Occipital lobe (tissue), 2 donors: ENCODE results near the genes LDHD and ZFP1.

DNA sequence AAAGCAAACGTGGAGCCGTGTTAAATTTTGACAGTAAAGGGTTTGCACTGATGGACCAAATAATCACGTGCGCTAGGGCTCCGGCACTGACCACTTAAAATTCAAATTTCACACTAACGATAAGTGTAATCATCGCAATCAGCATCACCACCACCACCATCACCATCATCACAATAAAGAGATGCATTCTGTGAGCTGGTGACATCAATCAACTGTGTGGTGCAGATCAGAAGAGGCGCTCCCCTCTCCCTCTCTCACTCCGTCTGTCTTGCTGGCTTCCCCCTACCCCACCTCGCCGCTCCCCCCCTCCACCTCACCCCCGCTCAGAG lies 405.9 kb upstream of the PSMD7 start:
- RAMPAGE, long total RNA = no peak

DNA sequence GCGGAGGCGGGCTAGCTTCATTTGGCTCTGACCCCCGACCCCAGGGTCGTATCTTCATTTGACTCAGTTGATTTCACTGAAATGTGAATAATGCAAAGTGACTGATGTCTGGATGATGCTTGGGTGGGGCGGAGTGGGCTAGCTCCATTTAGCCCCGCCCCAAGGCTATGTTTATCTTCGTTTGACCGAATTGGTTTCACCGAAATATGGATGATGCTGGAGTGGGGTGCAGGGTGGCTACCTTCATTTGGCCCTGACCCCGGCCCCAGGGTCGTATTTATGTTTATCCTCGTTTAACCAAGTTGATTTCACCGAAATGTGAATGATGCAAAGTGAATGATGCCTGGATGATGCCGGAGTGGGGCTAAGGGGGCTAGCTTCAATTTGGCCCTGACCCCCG lies 794 bp downstream of the PSMD7 start:
- RAMPAGE, long total RNA = no peak

- RAMPAGE, long total RNA = no peak
Observed at GRCh38 chr16:74325515-74326390, 29.1 kb downstream of the PSMD7 start.

DNA sequence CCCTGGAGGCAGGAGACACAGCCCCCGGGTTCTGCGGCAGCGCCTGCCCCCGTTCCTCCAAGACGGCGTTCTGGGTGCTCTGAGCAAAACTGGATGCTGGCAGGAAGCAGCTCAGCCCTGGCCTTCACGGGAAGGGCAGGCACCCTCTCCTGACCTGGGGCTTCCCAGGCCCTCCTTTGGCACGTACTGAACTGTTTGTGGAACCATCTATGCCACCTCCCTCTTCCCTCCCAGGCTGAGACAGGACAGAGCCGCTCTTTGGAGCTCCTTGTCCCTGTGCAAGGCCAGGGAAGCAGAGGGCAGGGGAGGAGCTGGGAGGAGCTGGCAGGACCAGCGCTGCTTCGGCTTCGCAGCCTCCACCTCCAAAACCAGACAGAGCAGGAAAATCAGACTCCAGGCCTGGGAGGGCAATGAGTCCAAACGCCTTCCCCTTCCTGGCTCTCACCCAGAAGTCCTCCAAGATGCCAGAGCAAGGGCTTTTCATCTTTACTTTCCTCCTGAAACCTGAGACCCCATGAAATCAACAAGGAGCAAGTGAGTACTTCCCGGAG lies 22.4 kb downstream of the NPIPB15 start:
- RAMPAGE, long total RNA = no peak

DNA sequence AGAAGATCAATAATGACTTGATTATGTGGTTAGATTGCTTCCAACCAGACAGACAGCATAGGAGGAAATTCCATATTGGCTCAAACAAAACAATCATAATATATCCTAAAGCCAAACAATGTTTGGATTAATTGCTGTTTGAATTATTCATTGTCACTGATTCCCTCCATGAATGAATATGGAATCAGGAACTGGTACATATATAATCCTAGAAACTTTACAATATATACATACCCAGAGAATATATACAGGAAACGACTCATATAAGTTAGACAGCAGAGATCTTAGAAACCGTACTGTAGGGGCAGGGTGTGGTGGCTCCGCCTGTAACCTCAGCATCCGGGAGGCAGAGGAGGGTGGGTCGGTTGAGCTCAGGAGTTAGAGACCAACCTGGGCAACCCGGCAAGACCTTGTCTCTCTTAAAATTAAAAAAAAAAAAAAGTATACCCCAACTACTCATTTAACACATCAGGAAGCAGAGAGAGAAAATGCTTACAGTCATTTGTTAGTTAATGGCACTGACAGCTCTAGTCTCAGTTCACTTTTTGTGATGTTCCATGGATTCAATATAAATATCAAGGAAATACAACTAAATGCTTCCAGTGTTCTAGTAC lies 5.8 kb downstream of the GLG1 start:
- RAMPAGE, long total RNA = no peak

GRCh38 chr16:74607831-74608235 lies 919 bp upstream of the GLG1 start:
- RAMPAGE, long total RNA = no peak

- RAMPAGE, long total RNA = no peak
Observed at GRCh38 chr16:74622798-74623786, 16.2 kb upstream of the GLG1 start.

- RAMPAGE, long total RNA = no peak
Observed at GRCh38 chr16:74740756-74741348, 33.8 kb downstream of the FA2H start.

GRCh38 chr16:74874198-74874722 lies 99.6 kb upstream of the FA2H start:
- RAMPAGE, long total RNA = no peak

- RAMPAGE, long total RNA = no peak
Observed at GRCh38 chr16:74888586-74888891, 96.4 kb downstream of the WDR59 start.

GRCh38 chr16:74903772-74904326 lies 81.1 kb downstream of the WDR59 start:
- RAMPAGE, long total RNA = no peak

DNA sequence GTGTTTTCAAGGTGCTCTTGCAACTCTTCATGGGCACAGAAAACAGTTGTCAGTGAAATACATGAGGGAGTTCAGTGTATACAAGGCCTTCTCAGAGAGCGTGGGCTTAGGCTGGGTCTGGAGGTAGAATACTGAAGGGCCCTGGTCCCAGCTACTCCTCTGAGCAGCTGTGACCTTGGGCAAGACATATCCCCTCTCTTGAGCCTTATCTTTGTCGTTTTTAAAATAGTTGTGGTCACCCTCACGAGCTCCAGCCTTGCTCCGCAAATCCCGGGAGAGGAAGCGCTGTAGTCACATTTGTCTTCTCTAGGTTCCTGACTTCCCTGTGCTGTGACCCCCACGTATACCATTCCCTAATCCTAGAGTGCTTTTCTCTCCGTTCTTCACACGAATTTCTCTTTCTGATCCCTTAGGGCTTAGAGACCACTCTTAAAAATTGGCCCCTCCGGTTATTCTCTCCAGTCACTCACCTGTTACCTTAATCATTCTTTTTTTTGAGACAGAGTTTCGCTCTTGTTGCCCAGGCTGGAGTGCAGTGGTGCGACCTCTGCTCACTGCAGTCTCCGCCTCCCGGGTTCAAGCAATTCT lies 3.7 kb downstream of the ZNRF1 start:
- RAMPAGE, long total RNA = no peak

DNA sequence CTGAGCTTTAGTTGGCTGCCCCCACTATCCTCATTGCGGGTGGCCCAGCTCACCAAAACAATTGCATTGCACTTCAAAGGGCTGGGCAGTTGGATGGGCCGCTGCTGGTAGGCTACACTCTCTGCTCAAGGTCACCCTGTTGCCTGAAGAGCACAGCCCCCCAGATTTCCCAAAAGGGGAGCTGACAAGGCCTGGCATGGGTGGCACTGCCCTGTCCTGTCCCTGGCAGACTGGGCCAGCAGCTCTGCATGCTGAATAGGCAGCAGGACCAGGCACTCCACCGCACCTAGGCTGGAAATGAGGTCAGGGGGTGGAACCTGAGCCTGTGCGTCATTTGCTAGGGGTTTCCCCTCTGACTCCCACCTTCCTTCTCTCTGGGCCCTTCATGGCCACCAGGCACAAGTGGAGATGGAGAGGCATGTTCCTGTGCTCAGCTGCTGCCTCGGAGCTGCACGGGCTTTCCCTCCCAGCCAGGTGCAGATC lies 18.2 kb downstream of the LDHD start:
- RAMPAGE, long total RNA = no peak

- RAMPAGE, long total RNA = no peak
Observed at GRCh38 chr16:75108620-75109826, 7.6 kb downstream of the LDHD start.

- RAMPAGE, long total RNA = no peak
Observed at GRCh38 chr16:75110462-75111941, 5.6 kb downstream of the LDHD start.

GRCh38 chr16:75116368-75116981 lies at the start of gene LDHD:
Gene LDHD, minus strand, starts transcription at chr16:75116780.
- RAMPAGE, long total RNA = no peak

DNA sequence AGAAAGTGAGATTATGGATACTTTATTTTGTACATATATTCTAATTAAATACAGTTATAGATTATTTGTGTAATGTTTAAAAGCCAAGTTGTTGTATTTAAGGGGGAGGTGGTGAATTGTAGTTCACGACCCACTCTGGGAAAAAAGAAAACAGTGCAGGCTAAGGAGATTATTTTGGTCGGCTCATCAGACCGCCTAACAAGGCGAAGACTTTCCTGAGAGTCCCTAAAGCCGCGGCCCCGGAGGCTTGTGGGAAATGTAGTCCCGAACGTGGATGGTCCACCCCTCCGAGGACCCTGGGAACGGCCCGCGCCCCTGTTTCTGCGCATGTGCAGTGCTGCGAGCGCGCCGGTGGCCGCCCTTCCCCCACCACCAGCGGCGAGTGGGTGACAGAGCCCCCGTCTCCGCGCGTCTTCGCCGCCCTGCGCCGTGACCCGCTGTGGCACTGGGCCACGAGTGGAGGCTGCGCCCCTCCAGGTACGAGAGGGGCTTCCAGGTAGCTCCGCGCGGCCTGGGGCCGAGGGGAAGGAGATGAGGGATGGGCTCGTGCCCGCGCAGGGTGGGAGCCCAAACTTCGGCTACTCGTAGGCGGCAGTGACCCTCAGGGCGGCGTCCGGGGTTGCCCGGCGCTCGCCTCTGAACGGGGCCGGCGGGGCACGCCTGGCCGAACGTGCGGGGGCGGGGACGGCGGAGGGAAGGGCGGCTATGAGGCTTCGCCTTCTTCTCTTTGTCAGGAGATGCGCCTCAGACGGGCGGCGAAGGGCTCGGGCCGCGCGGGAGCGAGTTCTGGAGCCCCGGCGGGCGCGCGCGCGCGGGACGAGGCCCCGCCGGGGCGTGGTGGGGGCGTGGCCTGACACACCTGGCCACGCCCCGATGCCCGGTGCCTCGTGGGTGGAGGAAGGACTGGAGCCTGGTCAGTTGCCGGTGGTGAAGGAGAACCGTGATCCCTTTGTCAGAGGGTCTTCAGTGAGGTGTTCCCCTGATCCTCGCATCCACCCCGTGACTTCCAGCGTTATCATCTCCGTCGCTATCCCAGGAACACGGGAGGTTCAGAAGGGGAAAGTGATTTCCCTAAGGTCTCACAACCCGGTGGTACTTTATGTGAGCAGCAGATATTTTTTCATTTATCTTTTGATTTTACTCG lies at the start of gene ZFP1:
Gene ZFP1, plus strand, starts transcription at position 358 of the 1,144 bp plus-strand sequence.
- RAMPAGE, long total RNA = start-site peak on the plus strand centred at position 356 of the sequence, 61 bp wide, 1,654 and 597 reads in 2 replicates

DNA sequence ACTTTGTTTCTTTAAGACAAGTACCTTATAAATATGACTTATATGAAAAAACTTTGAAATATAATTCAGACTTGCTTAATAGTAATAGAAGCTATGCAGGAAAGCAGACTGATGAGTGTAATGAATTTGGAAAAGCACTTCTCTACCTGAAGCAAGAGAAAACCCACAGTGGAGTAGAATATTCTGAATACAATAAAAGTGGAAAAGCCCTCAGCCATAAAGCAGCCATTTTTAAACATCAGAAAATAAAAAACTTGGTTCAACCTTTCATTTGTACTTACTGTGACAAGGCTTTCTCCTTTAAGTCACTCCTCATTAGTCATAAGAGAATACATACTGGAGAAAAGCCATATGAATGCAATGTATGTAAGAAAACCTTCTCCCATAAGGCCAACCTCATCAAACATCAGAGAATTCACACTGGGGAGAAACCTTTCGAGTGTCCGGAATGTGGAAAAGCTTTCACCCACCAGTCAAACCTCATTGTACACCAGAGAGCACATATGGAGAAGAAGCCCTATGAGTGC lies 21.1 kb downstream of the ZFP1 start:
- RAMPAGE, long total RNA = no peak

DNA sequence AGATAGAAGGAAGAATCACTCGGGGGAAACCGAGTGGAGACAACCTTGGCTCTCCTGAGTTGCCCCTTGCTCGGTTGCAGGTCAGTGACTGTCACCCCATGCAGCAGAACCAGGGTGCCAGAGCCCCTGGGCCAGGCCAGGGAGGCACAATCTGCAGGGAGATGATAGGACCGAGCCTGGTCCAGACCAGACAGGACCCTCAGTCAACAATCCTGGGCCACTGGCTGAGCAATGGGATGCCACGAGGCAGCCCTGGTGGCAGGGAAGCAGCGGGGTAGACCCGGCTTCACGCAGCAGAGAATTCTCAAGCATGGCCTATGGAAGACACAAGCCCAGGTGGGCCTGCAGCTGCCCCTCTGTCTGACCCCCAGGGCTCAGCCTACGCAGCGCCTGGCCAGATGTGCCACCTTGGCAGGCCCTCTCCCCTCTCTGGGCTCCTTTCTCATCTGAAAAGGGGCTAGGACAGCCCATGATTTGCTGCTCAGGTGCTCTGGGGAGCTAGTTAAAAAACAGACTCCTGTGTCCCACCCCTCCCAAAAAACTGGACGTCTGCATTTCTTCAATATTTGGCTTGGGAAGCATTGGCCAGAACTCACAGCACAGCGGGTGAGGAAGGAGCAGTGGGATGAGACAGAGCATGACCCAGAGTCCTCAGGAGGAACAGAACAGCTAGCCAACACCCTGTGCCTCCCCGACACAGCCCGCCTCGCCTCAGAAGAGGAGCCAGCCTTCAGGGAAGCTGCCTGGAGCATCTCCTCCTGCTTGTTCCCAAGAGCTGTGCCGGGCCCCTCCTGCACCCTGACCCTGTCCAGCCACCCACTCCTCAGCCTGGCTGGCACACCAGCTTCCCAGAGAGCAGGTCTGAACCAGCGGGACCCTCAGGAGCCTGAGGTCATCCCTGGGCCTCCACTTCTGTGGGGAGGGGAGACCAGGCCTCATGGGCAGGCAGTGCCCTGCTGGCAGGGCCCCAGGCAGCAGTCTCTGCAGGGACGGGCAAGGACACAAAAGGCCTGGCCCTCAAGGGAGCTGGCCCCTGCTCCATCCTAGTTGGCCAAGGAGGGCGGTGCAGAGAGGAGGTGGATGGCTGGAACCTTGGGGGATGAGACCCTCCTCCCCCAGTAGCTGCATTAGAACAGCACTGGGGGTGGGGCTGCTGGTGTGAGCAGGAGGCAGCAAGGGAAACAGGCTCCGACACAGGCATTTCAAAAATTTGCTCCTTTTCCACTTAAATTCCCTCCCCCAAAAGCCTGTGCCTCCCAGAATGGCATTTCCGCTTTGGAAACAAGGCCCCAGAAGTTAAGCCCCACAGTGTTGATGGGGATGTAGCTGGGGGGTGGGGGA lies 1.5 kb upstream of the BCAR1 start:
- RAMPAGE, long total RNA = no peak

- RAMPAGE, long total RNA = no peak
Observed at GRCh38 chr16:75254274-75254932, 3.0 kb upstream of the BCAR1 start.